ENCODE measurements around a stretch of chr5.

DNA sequence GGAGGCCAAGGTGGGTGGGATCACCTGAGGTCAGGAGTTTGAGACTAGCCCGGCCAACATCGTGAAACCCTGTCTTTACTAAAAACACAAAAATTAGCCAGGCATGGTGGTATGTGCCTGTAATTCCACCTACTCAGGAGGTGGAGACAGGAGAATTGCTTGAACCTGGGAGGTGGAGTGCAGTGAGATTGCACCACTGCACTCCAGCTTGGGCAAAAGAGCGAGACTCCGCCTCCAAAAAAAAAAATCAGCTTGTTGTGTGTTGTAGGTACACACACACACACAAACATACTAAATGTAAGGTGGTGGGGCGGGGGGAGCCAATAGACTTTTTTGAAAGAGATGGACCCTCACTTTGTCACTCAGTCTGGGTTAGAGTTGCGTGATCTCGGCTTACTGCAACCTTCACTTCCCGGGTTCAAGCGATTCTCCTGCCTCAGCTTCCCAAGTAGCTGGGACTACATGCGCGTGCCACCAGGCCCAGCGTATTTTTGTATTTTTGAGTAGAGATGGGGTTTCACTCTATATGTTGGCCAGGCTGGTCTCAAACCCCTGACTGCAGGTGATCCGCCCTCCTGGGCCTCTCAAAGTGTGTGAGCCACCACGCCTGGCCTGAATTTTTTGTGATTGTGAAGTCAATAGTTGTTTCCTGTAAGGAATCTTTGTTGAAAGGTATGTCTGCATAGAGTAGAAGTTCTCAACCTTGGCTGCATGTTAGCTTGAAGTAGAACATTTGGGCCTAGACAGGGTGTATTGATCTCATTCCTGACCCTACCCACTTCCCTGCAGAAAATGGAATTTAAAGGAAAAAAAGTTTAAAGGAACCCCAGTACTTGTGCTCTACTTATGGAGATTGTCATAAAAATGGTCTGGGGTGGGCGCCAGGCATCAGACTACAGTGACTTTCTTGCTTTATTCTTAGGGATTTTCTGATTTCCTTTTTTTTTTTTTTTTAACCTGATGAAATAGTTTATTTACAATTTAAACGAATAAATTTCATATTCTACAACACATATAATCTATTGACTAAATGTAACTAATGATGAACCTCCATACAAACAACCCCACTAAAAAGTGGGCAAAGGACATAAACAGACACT, 13.8 kb downstream of the NPM1 start:
- RRBS: no CpG with 5 or more reads among the region's 16 CpGs

DNA sequence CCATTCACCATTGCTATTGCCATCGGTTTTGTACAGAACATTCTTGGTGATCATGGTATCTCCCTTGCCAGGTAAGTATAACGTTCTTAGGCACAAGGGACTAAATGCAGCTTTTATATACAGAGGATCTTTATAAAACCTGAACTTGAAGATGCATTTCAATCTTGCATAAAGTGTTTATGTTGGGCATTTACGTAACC, 91.3 kb downstream of the FGF18 start:
- RRBS: no CpG with 5 or more reads among the region's 3 CpGs

DNA sequence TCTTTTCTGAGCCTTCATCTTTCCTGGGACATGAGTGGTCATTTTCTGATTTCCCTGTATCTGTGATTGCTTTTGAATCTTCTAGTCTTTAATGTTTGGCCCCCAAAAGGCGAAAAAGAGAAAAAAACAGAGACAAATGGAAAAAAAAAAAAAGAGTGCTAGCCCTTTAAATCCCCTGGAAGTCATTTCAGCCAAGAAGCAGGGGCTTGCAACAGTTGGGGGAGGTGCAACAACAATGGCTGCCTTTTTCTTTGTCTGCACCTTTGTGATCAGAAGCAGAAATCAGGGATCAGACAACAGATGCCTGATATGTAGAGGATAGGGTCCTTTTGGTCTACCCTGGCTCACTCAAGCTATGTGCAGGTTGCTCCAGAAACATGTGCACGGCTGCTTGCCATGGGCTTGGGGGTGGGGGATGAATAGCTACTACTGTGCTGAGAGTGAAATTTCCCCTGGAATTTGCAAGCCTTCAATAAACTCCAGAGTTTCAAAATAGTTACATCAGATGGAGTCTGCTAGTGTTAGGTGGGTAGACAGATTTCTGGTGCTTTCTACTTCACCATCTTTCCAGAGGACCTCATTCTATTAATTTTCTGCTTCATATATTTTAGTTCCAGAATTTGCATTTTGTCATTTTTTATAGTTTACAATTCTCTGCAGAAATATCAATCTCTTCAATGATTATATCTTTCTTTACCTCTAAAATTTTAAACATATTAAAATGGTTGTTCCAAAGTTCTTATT, 150.9 kb downstream of the FGF18 start:
- RRBS: no CpG with 5 or more reads among the region's 2 CpGs

- RRBS: 12% methylated on average over 6 of the region's 29 CpGs
Observed at GRCh38 chr5:171596032-171597062, 176.9 kb downstream of the FGF18 start.

- RRBS: no CpG with 5 or more reads among the region's 7 CpGs
Observed at GRCh38 chr5:171701150-171701476, 84.5 kb upstream of the SMIM23 start.

- RRBS: no CpG with 5 or more reads among the region's 2 CpGs
Observed at GRCh38 chr5:172004915-172005329, 1.5 kb downstream of the FBXW11 start.

DNA sequence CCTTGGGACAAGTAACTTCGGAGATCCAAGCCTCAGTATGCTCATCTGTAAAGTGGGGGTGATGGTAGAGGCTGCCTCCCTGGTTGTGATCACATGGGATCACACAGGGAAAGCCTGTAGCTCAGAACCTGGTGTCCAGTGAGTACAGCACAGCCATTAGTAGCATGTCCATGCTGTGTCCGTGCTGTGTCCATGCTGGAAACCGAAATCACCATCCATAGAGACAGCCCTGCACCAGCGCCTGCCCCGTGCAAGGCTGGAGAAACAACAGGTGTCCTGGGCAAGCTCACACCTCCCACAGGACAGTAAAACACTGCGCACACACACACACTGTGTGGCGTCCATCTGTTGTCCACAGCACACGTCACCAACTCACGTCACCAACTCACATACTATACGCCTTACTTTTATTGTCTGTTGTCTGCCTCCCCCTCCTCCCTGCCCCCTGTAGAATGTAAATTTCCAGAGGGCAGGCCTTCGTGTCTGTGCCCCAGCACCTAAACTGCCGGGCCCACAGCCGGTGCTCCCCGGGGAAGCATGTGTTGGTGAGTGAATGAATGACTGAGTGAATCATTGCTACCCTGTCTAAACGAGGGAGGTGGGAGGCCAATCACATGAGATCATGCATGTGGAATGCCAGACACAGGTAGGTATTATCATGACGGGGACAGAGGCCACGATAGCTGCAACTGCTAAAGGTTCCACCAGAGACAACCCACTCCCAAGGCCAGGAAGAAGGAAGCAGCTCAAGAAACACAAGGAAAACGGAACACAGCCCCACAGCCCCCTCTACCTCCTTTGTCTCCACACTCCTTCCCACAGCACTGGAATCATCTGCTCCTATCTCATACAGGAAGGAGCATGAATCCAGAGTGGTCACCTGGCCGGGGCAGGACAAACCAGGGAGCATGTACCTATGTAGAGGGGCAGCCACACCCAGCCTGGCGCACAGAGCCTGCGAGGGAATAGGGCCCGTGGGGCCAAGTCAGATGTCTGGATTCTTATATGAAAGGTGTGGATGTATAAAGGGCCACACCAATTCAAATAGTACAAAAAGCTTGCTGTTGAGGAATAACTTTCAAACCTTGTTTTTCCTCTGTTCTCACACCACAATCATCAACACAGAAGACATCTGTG, 42.0 kb downstream of the STK10 start:
- RRBS: no CpG with 5 or more reads among the region's 22 CpGs

DNA sequence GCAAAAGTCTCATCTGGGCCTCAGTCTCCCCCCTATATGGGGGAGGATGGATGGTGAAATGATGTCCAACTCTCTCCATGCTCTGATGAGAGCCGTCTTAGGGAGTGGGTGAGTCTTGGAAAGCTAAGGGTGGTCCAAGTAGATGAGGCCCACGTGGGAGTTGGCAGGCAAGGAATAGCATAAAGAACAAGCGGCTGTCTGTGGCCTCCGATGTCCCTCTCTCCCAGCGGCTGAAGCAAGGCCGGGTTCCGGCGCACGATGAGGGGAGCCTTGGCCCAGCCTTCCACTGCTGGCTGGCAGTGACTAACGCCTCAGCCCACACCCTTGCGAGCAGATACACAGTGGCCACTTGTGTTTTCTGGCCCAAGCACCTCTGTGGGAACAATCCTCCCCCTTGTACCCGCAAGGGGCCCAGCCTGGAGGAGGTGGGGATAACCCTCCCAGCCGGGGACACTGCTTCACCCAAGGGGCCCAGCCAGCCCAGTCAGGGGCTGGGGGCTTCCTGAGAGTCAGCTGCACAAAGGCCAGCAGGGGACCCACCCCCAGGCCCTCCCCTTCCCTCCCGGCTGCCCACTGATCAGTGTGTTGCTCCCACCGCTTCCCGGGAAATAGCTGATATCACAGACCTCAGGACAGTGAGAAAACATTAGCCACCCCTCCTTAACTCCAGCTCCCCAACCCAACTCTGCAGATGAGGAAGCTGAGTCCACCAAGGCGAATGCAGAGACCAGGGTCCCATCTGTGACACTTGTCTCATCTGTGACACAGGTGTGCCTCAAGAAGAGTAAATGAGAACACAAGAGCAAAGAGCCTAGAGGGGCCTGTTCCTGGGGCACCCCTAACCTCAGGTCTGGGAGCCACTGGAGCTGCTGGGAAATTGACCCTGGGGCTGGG, 23.2 kb downstream of the STK10 start:
- RRBS: no CpG with 5 or more reads among the region's 17 CpGs

- RRBS: no CpG with 5 or more reads among the region's 13 CpGs
Observed at GRCh38 chr5:172177000-172177646, 10.9 kb downstream of the STK10 start.

DNA sequence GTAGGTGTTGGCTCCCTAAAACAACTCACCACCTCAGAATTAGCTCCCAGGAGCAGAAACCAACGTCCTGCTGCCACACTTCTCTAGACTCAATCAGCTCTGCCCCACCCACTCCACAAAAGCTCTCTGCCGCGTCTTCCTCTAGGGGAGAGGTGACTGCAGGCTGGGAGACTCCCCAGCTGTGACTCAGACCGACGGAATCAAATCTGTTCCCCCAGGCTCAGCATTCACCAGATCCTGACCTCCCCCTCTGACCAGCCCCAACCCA, 1.0 kb downstream of the STK10 start:
- RRBS: no CpG with 5 or more reads among the region's 5 CpGs

- RRBS: no CpG with 5 or more reads among the region's 16 CpGs
Observed at GRCh38 chr5:172189381-172189868, 1.4 kb upstream of the STK10 start.

GRCh38 chr5:172275469-172276188, 7.9 kb downstream of the UBTD2 start:
- RRBS: no CpG with 5 or more reads among the region's 3 CpGs

GRCh38 chr5:172410709-172411047, 43.6 kb downstream of the SH3PXD2B start:
- RRBS: no CpG with 5 or more reads among the region's 3 CpGs

GRCh38 chr5:172411310-172411804, 43.0 kb downstream of the SH3PXD2B start:
- RRBS: no CpG with 5 or more reads among the region's 6 CpGs

GRCh38 chr5:172487633-172488262, 33.4 kb upstream of the SH3PXD2B start:
- RRBS: no CpG with 5 or more reads among the region's 13 CpGs

- RRBS: no CpG with 5 or more reads among the region's 14 CpGs
Observed at GRCh38 chr5:172557027-172557874, 83.8 kb upstream of the NEURL1B start.

GRCh38 chr5:172616695-172617178, 24.3 kb upstream of the NEURL1B start:
- RRBS: no CpG with 5 or more reads among the region's 17 CpGs

DNA sequence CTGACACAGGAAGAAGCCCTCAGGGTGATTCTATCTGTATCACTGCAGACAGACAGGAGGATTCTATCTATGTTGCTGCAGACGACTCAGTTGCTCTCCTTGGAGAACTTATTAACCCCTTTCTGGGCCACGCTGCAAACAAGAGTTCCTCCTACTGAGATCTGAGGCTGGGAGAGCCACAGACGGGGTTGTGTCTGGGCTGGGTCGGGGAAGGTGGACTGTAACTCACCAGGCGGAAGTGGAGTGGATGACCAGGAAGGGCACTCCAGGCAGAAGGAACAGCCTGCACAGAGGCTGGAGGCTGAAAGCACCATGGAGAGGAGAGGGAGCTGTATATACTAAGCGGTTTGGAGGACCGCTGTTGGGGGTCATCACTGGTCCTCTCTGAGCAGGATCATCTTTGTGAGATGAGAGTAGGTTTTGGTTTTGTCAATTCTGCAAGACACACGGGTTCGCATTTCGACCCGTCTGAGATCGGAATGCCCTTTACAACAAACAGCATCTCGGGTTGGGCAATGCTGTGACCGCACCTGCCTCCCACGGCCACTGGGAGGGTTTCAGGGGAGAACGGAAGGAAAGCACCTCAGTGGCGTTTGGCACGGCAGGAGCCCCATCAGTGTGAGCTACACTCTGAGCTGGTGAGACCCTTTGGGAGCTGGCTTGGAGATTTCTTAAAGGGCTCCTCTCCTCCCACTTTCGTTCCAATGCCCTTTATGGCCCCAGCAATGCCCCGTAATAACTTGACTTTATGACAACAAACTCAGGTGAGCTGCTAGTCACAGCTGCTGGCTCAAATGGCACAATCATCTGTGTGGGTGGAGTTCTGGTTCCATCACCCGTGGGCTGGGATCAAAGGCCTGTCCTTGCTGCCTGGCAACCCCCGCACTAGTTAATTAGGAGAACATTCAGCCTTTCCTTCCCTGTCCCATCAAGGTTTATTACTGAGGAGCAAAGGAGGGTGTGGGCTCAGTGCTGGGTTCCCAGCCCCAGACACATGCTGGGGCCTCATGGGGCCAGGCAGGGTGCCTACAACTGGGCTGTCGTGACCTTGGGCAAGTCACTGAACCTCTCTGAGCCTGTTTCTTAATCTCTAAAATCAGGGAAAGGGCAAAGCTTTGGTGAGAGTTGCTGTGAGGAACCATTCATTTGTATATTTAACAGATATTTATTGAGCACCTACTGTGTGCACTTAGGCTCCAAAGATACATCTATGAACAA, 18.6 kb upstream of the NEURL1B start:
- RRBS: no CpG with 5 or more reads among the region's 23 CpGs

- RRBS: no CpG with 5 or more reads among the region's 5 CpGs
Observed at GRCh38 chr5:172775462-172776081, 4.6 kb upstream of the DUSP1 start.

- RRBS: no CpG with 5 or more reads among the region's 22 CpGs
Observed at GRCh38 chr5:172788709-172789621, 18.0 kb upstream of the DUSP1 start.